Testis (tissue), 5 donors: Measurements from ENCODE around the genes IGFBP7, TMPRSS11E and UGT2B7.

DNA sequence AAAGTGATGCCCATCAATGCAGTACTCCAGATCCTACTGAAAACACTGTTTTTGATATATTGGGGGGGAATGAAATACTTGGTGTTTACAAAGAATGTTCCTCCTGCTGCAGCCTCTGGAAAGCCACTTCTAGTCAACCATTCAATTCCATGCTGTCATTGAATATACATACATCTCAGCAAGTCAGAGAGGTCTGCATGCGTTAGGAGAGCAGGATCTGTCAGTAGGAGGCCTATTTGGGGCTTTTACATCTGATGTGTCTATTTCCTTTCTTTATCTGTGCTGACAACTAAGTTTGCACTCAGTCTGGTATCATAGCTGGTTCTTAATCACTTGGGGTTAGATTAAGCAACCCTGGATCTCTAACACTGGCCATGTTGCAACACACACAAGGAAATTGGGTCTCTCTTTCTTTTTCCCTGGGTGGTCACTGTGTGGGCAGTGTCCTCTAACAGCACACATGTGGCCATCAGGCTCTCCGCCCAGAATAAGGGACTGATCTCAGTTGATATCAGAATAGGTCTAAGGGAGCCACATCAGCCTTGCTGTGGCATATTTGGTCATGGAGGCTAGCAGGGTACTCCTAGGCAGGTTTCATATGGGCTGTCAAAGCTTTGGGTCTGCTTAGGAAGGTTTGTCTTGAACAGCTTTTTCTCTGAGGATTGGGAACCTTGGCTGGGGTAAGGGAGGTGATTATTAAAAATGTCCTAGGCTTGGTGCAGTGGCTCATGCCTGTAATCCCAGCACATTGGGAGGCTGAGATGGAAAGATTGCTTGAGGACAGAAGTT lies 38.8 kb downstream of the IGFBP7 start:
- PRO-cap, 3 experiments = no peak in any of the 3 experiments
- RAMPAGE, long total RNA, 2 experiments = no peak in any of the 2 experiments
- RRBS = no CpG with 5 or more reads among the region's 2 CpGs

DNA sequence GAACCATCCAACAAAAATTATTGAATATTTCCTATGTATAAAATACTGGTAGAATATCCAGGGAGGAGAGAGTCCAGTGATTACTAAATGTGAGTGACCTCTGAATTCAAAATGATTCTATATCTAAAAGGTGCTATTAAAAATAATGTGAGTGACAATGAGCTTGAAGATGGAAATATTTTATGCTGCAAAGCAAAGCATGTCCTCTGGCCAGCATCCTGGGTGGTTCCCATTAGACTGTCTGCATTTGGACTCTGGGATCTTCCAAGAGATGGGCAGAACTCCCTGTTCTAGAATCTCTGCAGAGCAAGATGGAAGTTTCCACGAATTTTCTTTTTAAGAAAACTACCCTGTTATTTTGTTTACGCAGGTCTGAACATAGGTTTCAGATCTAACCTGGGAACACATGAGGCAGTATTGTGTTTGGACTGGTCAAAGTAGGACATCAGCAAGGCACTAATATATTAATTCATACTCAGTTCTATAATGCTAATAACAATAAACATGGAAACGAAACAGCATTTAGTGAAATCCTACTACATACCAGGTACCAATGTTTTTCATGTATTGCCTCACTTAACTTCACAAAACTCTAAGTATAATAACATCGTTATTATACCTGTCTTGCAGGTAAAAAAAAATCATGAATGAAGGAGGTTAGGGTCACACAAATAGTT lies 13.0 kb downstream of the IGFBP7 start:
- PRO-cap, 3 experiments = peak in 3 of 3 experiments; most common plus-strand start position 388 of the sequence (in 3); most common minus-strand start position 243 of the sequence (in 2)
- RAMPAGE, long total RNA, 2 experiments = no peak in any of the 2 experiments
- RRBS = no CpG with 5 or more reads among the region's 4 CpGs

GRCh38 chr4:57102896-57103830 lies 7.0 kb downstream of the IGFBP7 start:
- PRO-cap, 3 experiments = peak in 2 of 3 experiments; most common minus-strand start chr4:57103244 (in 2)
- RAMPAGE, long total RNA, 2 experiments = no peak in any of the 2 experiments
- RRBS = no CpG with 5 or more reads among the region's 7 CpGs

- PRO-cap, 3 experiments = peak in 3 of 3 experiments; most common plus-strand start chr4:57110530 (in 3); most common minus-strand start chr4:57110385 (in 3)
- RAMPAGE, long total RNA, 2 experiments = no peak in any of the 2 experiments
- RRBS = under 1% methylated on average over 28 of the region's 109 CpGs
These were observed at the start of gene IGFBP7 for GRCh38 chr4:57109889-57110856. Gene IGFBP7 (minus strand): TSS chr4:57110385.

DNA sequence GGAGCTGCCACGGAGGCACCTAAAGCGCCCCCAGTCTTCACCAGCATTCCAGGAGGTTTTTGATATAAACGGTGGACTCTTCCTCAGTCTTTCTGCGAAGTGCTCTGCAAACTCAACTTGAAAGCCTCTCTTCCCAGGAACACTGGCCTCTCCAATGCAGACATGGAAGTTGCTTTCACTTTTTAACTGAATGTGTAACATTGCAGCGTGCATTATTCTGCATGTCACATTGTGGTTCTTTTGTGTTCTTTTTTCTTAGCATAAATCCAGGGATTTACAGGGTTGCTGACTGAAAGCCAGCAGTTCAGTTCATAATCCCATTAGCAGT lies 953 bp upstream of the IGFBP7 start:
- PRO-cap, 3 experiments = no peak in any of the 3 experiments
- RAMPAGE, long total RNA, 2 experiments = no peak in any of the 2 experiments
- RRBS = no CpG with 5 or more reads among the region's 5 CpGs

DNA sequence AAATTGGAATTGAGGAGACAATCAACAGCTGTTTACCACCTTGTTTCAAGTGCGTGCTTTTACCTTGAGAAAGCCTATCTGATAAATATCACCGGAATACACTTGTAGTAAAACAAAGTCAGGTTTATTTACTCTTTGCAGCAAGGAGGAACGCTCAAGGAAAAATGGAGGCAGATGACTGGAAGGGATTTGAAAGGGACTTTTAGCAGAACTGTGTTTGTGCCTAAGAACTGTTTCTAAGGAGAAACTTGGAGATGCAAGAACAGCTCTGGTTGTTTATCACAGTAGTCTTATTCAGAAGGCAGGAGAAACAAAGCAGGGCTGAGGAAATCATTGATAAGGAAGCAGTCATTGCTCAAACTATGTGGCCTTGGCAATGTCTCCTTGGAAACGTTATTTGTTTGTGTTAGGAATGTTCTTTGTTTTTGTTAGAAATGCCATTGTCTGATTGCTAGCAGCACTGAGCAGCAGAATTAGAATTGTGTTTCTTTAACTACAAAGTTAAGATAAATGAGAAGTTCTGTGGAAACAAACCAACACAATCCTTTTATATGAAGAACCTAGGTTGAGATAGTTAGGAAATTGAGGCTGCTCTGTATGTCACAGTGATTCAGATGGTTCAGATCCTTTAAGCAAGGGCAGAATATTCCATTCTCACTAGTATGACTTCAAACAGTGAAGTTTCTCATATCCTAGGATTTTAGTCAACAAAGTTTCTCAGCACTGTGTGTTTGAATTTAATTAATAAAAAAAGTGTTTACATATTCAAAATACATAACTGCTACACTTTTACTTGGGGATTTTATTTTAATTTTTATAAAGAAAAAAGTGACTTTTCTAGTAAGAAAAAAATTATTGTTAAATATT lies 1191.3 kb upstream of the IGFBP7 start:
- PRO-cap, 3 experiments = no peak in any of the 3 experiments
- RAMPAGE, long total RNA, 2 experiments = no peak in any of the 2 experiments
- RRBS = no CpG with 5 or more reads among the region's 4 CpGs

GRCh38 chr4:61372762-61373470 lies 172.8 kb downstream of the ADGRL3 start:
- PRO-cap, 3 experiments = no peak in any of the 3 experiments
- RAMPAGE, long total RNA, 2 experiments = no peak in any of the 2 experiments
- RRBS = no CpG with 5 or more reads among the region's 32 CpGs

GRCh38 chr4:61646607-61646993 lies 446.5 kb downstream of the ADGRL3 start:
- PRO-cap, 3 experiments = no peak in any of the 3 experiments
- RAMPAGE, long total RNA, 2 experiments = start-site peak on the plus strand in 1 of 2 experiments, at chr4:61646766-61646926 at its widest, 31 reads per replicate
- RRBS = no CpG with 5 or more reads among the region's 12 CpGs

DNA sequence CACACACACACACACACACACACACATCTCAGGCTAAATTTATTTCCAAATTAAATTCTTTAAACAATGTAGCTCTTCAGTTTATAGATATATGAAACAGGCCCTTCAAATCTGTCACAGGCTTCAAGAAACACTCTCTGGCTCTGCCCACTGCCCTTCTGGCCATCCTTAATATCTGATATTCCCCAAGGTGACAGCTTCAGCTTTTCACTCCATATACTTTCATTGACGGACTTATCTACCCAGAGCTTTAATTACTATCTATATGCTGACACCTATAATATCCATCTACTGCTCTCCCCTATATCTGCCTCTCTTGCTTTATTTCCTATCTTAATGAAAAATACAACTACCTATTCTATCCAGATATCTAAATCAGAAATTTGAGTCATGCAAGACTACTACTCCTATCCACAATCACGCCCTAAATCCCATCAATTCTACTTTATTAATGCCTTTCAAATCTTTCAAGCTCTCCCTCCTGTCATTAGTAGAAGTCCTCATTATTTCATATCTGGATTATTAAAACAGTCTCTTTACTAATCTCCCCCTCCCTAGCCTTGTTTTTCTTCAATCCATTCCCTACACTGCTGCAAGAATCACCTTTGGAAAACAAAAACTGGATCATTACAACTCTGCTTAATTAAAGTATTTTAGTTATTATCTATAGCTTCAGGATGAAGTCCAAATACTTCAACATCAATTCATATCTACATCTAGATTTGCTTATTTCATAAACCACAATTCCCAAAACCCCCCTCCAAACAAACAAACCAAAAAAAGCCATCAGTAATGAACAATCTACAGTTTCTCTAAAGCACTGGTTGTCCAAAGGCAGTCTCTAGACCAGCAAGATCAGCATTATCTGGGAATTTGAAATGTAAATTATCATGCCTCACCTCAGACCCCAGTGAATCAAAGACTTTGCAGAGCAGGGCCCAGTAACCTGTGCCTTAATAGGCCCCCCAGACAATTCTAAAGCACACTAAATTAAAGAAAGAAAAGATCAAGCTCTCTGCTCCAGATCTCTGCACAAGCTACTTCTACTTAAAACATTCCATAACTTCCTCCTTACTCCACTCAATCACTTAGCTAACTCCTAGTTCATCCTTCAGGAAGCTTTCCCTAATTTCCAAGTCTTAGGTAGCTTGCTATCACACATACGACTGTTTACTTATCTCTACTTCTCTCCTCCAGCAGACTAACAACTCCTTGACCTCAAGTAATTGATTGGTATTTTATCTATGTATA lies 35.6 kb downstream of the CENPC start:
- PRO-cap, 3 experiments = no peak in any of the 3 experiments
- RAMPAGE, long total RNA, 2 experiments = no peak in any of the 2 experiments
- RRBS = no CpG with 5 or more reads among the region's 3 CpGs

GRCh38 chr4:67699530-67700347 lies 1.2 kb downstream of the UBA6 start:
- PRO-cap, 3 experiments = no peak in any of the 3 experiments
- RAMPAGE, long total RNA, 2 experiments = no peak in any of the 2 experiments
- RRBS = no CpG with 5 or more reads among the region's 24 CpGs

GRCh38 chr4:68375970-68376360 lies 26.1 kb upstream of the YTHDC1 start:
- PRO-cap, 3 experiments = no peak in any of the 3 experiments
- RAMPAGE, long total RNA, 2 experiments = no peak in any of the 2 experiments
- RRBS = no CpG with 5 or more reads among the region's 10 CpGs

DNA sequence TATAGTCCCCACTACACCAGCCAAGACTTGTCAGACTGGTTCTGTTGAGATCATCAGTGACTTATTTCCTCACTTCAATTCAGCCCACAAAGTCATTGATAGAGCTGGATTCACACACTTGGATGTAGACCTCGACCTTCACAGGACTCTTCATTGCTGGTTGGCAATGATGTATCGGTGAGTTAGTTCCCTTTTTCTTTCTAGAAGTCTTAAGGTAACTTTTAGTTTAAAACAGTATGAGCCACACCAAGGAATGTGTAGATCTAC lies at the start of gene TMPRSS11E:
TSS of gene TMPRSS11E (plus strand) at position 117 of the 267 bp plus-strand sequence.
- PRO-cap, 3 experiments = no peak in any of the 3 experiments
- RAMPAGE, long total RNA, 2 experiments = no peak in any of the 2 experiments
- RRBS = no CpG with 5 or more reads among the region's 2 CpGs

DNA sequence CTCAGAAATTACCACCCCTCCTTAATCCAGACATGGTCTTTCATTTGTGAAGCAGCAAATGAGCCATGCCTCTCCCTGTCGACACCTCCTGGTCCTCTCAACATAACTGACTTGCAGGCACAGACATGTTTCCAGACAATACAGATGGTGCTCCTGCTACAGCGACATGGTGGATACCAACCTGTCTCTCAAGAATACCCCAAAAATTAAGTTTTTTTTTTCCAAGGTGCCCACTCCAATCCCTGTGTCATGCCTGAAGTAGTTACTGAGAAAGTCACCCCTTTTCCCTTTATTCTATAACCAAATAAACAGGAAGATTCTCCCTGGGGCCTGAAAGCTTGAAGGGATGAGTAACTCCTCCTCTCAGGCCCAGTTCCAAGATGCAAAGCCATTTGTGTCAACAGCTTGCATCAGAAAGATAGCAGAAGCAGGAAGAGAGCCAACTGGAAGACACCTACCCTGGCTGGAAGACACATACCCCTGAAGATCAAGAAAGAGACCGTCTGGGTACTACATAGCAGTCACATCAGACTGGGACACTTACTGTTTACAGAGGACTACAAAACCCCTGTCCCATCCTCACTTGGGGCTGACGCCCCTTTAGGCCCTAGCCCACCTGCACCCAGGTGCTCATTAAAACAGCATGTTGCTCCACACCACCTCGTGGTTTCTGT lies 5.5 kb upstream of the UGT2B17 start:
- PRO-cap, 3 experiments = no peak in any of the 3 experiments
- RAMPAGE, long total RNA, 2 experiments = no peak in any of the 2 experiments
- RRBS = no CpG with 5 or more reads among the region's 5 CpGs

- PRO-cap, 3 experiments = no peak in any of the 3 experiments
- RAMPAGE, long total RNA, 2 experiments = no peak in any of the 2 experiments
- RRBS = no CpG with 5 or more reads among the region's 13 CpGs
These were observed 20.4 kb downstream of the UGT2B15 start for GRCh38 chr4:68649897-68650575.

GRCh38 chr4:68718550-68719285 lies 48.3 kb upstream of the UGT2B15 start:
- PRO-cap, 3 experiments = no peak in any of the 3 experiments
- RAMPAGE, long total RNA, 2 experiments = no peak in any of the 2 experiments
- RRBS = no CpG with 5 or more reads among the region's 2 CpGs

DNA sequence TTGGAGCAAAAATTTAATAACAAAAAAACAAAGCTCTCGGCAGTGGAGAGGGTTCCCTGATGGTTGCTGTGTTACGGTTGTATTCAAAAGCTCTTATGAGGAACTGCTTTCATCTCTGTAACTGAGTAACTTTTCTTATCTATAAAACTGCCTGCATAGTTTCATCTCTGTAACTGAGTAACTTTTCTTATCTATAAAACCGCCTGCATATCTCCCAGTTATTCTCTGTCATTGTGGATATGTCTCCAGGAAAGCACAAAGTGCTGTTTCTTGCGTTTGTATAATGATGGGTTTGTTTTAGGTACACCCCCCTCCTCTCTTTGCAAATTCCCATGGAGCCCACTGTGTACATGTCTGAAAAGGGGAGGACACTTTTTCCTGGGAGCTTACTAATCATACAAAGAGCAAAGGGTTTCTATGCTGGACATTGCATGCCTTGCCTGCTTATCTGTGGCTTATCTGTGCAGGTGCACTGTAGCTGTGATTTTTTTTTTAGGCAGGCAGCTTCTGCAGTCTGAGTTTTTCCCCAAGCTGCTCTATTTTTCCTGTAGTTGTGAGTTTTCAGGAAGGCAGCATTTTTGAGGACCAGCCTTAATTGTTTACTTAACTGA lies 62.6 kb upstream of the UGT2B15 start:
- PRO-cap, 3 experiments = no peak in any of the 3 experiments
- RAMPAGE, long total RNA, 2 experiments = no peak in any of the 2 experiments
- RRBS = no CpG with 5 or more reads among the region's 4 CpGs

GRCh38 chr4:68948063-68948311 lies 3.6 kb downstream of the UGT2A3 start:
- PRO-cap, 3 experiments = no peak in any of the 3 experiments
- RAMPAGE, long total RNA, 2 experiments = no peak in any of the 2 experiments

GRCh38 chr4:68948312-68948703 lies 3.3 kb downstream of the UGT2A3 start:
- PRO-cap, 3 experiments = no peak in any of the 3 experiments
- RAMPAGE, long total RNA, 2 experiments = no peak in any of the 2 experiments
- RRBS = no CpG with 5 or more reads among the region's 2 CpGs

DNA sequence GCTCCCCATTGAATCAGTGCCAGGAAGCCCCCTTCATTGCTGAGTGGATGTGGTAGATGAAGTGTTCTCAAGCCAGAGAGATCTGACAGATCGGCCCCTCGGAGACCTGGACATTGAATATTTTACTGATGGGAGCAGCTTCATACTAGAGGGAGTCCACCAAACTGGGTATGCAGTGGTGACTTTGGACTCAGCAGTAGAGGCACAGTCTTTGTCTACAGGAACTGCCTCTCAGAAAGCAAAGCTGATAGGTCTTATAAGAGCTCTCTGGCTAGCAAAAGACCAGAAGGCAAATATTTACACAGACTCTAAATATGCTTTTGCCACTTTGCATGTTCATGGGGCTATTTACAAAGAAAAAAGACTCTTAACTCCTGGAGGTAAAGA lies 35.4 kb upstream of the UGT2B7 start:
- PRO-cap, 3 experiments = no peak in any of the 3 experiments
- RAMPAGE, long total RNA, 2 experiments = no peak in any of the 2 experiments
- RRBS = no CpG with 5 or more reads among the region's 2 CpGs

- PRO-cap, 3 experiments = no peak in any of the 3 experiments
- RAMPAGE, long total RNA, 2 experiments = no peak in any of the 2 experiments
- RRBS = no CpG with 5 or more reads among the region's 1 CpG
These were observed at the start of gene UGT2B7 for GRCh38 chr4:69096129-69096872. Gene UGT2B7 (plus strand): TSS chr4:69096474.